Type B pancreatic cell (in vitro differentiated cells): ENCODE measurements around the genes IL1RAP and MB21D2.

- PRO-cap, result no peak
These were observed 4.4 kb downstream of the CLDN1 start for GRCh38 chr3:190317526-190318575.

DNA sequence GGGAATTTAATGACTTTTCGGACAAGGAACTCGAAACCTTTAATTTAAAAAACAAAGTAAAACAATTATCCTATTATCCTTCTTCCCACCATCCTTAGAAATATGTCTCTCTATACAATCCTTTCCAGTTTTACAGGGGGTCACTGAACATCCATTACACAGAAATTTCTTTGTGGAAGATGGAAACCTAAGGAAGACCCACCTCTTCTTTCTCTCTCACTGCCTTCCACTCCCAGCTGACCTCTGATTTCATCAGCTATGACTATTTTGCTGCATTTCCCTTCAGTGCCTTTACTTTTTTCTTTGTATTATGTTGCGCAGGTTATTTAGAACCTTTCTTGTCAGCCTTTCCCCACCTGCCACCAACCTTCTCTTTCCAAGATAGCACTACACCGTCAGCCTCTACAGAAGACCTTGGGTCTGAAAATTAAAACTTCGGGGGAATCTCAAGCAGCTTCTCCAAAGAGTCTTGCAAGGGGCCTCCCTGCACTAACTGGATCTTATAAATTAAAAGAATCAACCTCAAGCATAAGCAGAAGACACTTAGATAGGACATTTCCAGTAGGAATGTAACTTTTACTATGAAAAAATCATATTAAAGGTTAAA lies 1.2 kb downstream of the CLDN1 start:
- PRO-cap, result no peak

DNA sequence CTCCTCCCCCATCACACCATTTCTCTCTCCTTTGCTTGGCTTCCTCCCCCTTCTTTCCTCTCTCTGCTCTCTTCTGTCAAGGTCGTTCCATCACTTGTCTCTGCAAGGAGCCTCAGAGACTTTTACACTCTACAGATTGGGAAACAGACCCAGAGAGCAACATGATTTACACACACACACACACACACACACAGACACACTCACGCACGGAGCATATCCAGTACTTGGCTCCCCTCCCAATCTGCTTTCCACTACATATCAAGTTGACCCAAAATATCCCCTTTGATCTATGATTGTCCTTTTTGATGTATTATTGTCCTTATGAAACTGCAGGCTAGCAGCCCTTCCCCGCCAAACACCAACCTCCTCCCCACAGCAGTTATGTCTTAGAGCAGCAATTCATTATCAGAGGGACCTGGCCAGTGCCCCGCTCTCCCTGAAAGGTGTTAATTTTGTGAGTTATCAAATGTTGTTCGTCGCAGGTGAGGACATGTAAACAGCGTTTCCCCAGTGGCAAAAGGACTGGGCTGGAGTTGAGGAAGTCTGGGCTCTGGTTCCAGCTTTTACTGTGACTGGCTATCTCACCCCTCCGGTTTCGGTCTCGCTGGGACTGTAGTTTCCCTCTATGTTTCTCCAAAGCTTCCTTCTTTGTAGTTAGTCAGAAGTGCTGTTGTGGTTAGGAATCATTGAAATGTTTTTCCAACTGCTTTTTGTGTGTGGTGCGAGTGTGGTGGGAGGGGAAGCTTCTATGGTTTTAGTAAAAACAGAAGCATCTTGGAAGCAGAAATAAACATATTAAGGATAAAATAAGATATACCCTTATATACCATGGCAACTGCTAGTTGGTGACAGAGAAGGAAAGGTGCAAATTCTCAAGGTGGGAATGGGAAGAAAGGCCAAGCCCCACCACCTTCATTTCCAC lies 851 bp upstream of the CLDN1 start:
- PRO-cap, result no peak

- PRO-cap, result bidirectional peak, plus-strand start at chr3:190514090, minus-strand start at chr3:190513905
These were observed at the start of gene IL1RAP for GRCh38 chr3:190513338-190514306. TSS of gene IL1RAP (plus strand) at chr3:190514085.

DNA sequence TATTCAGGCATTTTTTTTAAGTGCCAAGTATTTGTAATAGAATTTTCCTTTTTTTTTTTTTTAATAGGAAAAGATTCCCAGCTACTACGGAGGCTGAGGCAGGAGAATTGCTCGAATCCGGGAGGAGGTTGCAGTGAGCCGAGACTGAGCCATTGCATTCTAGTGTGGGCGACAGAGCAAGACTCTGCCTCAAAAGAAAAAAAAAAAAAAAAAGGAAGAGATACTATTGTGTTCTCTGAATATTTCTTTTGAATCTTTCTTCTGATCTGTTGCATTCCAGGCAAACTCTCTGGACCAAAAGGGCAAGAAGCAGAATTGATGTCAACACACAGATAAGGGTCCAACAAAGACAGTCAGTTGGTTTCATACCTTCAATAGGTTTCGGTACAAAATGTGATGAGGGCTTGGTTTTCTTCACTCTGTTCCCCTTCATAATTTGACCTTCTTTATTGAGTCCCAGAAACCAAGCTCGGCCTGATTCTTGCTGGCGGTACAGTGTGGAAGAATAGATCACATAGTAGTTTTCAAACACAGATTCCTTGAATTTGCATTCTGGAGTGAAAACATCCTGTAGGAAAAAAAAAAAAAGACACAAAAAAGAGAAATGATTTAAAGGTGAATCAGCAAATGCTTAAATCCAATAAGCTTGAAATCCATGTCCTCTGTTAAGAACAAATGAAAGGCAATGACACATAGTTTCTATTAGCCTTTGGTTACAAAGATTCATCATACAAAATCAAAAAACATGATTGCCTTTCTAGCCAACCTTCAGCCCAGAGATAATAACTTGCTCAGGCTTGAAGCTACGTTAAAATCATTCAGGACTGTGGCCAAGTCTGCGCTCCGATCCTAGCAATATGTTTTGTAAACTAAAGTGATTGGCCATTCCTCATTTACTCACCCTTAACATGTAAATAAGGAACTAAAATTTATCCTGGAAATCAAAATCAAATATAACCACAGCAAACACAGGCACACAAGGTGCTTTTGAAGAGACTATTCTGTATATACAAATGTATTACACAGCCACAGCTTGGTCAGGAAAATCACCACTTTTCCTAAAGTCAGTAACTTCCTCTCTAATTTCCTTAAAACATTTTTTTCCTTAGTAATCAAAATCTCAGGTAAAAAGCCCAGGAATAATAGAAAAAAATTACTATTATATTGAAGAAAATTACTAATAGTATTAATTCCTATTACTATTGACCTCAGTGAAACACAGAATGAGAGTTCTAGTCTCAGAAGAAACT lies 556.8 kb downstream of the FGF12 start:
- PRO-cap, result no peak

DNA sequence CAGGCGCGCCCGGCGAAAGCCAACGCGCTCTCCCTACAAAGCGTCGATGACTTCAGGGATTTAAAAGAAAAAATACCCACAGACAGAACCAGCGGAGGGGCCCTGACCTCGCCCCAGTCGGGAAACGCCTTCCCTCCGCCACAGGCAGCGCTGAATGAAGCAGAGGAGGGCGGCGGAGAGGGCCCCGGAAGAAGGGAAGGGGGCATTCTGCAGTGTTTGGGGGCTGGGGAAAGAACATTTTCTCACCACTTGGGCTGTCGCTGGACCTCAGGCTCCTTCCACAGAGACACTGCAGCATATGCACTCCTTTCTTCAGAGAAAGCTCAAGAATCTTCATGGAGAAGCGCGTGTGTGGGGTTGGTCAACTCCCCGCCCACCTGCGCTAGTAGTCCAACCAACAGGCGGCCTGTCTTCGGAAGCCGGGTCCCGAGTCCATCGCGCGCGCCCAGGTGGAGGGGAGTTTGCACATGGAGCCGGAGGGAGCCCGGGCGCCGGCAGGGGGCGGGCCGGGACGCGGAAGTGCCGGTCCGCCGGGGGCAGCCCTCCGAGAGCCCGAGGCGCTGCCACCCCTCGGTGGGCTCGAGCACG lies 212.8 kb downstream of the FGF12 start:
- PRO-cap, result bidirectional peak, plus-strand start at position 497 of the sequence, minus-strand start at position 152 of the sequence

DNA sequence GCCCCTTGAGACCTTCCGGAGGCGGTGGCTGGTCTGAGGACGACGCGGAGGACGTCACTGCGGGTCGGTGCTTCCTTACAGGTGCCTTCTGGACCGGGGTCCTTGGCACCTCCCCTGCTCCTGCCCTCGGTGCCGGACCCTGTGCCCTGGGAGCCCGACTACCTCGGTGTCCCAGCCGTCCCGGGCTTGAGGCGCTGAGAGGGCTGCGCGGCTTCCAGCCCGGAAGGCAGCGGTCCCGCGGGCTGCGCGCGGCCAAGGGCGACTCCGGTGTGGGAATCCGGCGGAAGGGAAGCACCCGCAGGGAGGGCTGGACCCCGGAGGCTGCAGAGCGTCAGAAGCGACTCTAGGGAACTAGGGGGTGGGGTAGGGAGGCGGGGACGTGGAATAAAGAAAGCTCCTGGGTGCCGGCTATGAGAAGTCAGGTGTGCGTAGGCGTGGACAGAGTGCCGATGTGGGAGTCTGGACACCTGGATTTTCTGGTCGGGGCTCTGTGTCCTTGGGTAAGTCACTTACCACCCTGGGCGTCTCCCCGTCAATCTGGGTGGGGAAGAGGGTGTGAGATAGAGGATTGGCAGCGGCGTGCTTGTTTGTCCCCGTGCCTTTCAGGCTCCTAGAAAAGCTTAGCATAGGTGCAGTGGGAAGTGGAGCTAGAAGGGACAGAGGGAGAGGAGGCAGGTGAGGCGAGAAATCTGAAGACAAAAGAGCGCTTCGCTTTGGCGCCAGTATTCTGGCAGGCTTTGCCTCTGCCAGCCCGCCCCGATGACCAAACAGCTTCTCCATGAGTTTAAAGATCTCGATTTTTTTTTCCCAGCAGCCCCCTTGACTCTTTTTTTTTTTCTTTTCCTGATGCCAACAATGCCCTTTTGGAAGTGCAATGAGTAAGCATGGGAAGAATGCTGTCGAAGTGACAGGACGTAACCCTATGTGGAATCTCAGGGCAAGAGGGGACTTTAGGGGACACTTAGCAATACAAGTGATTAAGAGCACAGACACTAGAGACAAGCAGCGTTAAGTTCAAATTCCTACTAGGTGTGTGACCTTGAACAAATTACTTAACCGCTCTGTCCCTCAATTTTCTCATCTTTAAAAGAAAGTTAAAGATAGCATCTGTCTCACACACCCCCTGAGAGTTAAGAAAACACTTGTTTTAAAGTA lies 212.0 kb downstream of the FGF12 start:
- PRO-cap, result bidirectional peak, plus-strand start at position 421 of the sequence, minus-strand start at position 271 of the sequence

DNA sequence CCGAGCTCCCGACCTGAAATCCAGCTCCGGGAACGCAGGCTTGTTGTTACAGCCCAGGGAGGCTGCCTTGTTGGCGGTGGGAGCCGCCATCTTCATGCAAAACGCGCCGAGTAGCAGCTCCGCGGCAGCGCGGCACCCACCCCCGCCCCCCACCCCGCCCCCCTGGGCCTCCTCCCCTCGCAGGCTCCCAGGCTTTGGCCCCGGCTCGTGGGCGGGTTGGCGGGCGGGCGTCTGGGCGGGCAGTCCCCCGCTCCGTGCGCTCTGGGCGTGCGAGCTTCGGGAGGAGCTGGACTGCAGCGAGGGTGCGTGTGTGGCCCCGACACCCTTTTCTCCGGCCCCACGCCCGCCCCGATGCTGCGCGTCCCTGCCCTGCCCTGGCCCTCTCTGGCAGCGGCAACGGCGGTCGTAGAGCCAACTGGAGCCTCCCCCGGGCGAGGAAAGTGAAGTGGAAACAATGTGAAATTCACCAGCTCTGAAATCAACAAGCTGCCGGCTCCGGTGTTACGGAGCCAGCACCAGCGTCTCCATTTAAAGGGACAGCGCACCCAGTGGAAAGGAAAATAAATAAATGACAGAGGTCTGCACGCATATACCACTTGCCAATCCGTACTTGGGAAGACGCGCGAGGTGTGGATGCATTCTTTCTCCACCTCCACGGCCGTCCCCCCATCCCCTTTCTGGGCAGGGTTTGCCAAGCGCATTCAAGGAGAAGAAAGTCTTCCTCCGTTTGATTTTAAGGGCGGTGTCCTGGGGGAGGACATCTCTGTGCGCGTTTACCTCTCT lies at the start of gene MB21D2:
Gene MB21D2 (minus strand): TSS at position 112 of the 783 bp plus-strand sequence.
- PRO-cap, result bidirectional peak, plus-strand start at position 272 of the sequence, minus-strand start at position 112 of the sequence; bidirectional peak, plus-strand start at position 607 of the sequence, minus-strand start at position 503 of the sequence; bidirectional peak, plus-strand start at position 642 of the sequence, minus-strand start at position 679 of the sequence

- PRO-cap, result no peak
These were observed 2.9 kb upstream of the OPA1 start for GRCh38 chr3:193589982-193590555.

DNA sequence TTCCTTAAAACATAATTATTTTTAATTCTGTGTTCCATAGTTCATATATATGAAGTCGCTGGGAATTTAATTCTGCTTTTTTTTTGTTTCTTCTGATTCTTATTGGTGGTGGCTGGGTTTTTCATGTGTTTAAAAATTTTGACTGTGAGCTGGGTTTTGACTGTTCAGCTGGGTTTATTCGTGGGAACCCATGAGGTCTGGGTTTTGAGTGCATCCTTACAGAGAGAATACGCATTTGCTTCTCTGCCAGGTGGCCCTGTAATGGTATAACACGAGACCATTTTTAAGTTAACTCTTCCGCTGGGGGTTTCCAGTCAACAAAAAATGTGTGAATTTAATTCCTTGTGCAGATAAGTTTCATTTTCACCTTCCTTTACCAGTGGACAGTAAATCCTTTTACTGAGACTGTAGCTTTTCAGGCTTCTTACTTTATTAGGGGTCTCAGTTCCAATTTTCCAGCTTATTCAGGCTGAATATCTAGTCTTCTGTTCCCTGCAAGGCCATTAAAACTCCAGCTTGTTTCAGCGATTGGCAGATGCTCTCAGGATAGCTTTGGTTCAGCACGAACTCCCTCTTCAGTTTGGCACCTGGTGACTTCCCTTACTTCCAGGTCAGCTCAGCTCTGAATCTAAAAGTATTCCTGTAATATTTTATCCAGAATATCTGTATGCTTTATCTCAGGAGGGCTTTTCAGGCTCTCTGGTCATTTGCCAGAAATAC lies 149.7 kb downstream of the OPA1 start:
- PRO-cap, result no peak

DNA sequence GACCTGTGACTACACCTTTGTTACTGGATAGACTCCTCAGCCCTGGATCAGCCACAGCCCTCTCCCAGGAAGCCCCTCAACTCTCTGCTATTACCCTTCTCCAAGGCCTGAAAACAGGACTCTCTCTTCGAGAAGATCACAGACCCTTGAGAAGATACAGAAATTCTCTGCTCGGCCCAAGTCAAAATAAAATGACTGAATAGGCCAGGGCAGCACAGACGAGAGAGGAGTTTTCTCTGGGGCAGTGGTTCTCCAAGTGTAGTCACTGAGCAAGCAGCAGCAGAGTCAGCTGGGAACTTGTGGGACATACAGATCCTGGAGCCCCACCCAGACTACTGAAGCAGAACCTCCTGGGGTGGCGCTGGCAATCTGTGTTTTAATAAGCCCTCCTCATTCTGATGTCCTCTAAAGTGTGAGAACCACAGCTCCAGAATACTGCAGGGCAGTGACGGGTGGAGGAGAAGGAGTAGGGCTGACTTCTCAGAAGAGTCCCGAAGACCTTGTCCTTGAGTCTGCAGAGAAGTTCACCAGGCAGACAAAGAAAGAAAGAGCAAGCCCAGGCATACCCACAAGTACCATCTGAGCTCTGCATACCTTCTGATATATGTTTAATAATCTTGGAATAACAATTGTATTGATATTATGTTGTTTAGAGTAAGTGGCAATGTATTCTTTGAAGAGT lies 251.3 kb upstream of the HES1 start:
- PRO-cap, result no peak

DNA sequence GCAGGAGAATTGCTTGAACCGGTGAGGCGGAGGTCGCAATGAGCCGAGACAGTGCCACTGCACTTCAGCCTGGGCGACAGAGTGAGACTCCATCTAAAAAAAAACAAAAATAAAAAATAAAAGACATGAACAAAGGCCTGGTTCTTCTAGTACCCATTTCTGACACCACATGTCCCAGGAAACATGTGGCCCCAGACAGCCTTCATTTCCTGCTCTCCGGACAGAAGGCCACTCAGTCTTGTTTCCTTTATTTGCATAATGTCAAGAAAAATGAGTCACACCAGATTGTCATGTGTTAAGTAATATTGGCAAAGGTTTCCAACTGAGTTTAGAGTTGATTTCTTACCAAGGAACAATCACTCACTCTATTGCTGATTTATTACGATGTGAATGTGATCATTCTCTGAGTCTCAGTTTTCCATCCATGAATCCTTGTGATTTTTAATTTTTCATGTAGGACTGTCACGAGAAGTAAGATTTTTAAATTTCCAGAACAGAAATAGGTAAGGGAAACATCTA lies 130.8 kb upstream of the HES1 start:
- PRO-cap, result no peak

DNA sequence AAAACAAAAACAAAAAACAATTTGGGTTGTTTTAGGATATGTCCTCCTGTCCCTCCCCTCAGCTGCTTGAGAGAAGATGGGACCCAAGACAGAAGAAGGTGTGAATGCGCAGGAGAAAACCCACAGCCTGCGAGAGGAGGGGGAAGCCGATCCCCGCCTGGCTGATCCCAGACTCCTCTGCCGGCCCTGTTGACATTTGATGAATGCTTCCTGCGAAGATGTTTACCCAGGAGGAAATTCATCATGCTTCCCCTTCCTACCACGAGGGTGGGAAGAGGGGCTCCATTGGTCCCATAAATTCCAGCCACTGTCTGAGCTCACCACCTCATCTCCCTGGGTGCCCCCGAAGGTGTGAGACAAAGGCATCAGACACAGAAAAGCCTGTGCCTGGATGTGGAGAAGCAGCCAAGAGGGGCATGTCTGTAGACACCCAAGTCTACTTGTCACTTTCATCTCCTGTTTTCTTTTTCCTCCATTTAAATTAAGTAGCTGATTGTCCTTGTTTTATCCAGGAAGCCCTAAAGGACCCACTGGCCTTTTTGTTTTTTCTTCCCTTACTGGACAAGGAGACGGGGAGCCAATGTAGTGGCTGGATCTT lies 95.4 kb upstream of the HES1 start:
- PRO-cap, result no peak

DNA sequence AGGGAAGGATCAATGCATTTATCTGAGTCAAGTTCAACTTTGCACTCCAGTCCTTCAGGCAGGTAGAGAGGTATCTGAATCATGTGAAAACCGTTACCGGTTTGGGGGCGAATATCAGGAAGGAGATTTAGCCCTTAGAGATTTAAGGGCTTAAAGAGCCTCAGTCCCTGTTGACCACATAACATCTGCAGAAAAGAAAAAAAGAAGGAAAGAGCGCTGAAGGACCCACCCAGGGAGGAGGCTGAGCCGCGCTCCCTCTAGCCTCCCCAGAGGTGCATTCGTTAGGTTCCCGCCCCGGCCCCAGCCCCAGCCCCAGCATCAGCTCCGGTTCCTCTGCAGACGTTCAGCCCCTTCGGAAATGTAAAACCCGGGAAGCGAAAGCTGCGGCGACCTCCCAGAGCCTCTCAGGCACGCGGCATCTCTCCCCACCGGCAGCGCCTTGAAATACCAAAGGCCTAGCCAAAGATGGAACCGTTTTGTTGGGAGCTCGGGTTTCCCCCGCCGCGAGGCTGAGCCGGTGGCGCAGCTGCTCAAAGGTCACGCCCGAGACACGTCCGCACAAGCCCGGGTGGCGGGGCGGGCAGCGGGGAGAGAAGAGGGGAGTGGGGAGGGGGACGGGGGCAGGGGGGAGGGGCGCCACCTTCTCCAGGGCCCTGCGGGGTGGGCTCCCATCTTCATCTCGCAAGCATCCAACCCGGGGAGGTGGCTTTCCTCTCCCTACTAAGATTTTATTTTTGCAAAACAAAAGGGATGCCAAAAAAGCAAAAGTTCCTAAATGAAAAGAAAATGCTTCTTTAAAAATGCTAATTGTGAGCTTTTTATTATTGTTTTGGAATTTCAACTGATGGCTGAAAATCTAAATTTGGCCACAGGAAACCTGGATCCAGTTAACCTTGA lies 77.7 kb upstream of the HES1 start:
- PRO-cap, result no peak

DNA sequence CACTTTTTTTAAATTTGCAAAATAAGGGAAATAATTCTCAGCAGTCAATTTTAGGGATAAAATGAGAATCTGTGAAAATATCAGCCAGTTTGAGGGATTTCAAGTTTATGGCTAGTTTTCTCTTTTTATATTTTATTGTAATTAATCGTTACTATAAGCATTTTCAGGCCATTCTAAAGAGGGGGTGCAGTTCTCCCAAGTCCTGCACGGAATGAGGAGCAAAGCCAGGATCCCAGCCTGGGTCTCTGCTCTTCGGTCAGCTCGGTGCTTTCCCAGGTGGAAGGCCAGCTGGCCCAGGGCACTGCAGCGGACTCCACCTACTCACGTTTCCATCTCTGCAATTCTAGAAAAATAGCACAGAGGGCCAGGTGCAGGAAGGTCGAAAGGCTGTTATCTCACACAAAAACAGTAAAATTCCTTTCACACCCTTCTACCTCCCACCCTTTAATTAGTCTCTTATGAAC lies 59.5 kb upstream of the HES1 start:
- PRO-cap, result no peak

GRCh38 chr3:194103472-194104018 lies 32.4 kb upstream of the HES1 start:
- PRO-cap, result no peak

GRCh38 chr3:194137394-194137895 lies 1.5 kb downstream of the HES1 start:
- PRO-cap, result bidirectional peak, plus-strand start at chr3:194137696, minus-strand start at chr3:194137689; bidirectional peak, plus-strand start at chr3:194138008, minus-strand start at chr3:194137826

- PRO-cap, result no peak
These were observed 100.4 kb downstream of the CPN2 start for GRCh38 chr3:194250785-194251088.

DNA sequence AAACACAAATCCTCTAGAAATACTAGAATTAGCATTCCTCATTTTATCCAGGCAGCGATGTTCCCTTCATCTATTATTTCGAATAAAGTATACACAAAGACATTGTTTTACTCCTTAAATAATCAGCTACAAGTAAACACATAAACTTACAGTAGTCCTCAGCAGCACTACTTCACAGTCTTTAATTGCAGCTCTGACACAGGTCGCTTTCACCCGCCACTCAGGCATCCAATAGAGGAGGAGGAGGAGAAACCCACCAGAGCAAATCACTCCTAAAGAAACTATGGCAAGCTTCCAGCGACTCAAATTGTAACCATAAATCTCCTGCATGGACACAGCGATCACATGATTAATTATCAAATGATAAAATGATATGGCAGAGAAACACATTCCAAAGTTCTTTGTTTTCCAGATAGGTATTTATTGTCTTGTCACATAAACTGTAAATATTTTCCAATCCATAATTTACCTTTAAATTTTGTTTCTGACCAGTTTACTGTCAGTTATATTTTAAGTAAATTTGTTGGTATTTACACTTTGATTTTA lies 26.2 kb downstream of the ATP13A3 start:
- PRO-cap, result no peak

- PRO-cap, result no peak
These were observed 9.3 kb downstream of the ATP13A3 start for GRCh38 chr3:194477565-194477873.